Peyer's patch (tissue), 4 donors: Measurements from ENCODE around the genes DYRK2, RAP1B and CNOT2.

GRCh38 chr12:67434361-67435480, 165.6 kb downstream of the CAND1 start:
- PRO-cap: no peak
- RAMPAGE, long total RNA, 4 experiments: no peak in any of the 4 experiments

DNA sequence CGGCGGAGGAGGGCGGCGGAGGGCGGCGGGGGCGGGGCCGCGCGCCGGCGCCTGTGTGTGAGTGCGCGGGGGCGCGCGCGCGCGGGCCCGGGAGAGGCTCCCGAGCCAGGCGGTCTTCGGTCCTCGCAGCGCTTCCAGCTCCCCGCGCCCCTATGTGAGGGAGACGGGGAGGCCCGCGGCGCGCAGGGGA, at the start of gene DYRK2:
DYRK2 (plus strand) TSS at position 78 of the 190 bp plus-strand sequence.
- PRO-cap: bidirectional peak, plus-strand start at position 82 of the sequence, minus-strand start outside the sequence
- RAMPAGE, long total RNA, 4 experiments: start-site peak on the plus strand in 4 of 4 experiments, centred at positions 81 to 128 of the sequence, 42 to 394 reads per replicate

GRCh38 chr12:67674317-67675062, 25.9 kb downstream of the DYRK2 start:
- PRO-cap: no peak
- RAMPAGE, long total RNA, 4 experiments: no peak in any of the 4 experiments

DNA sequence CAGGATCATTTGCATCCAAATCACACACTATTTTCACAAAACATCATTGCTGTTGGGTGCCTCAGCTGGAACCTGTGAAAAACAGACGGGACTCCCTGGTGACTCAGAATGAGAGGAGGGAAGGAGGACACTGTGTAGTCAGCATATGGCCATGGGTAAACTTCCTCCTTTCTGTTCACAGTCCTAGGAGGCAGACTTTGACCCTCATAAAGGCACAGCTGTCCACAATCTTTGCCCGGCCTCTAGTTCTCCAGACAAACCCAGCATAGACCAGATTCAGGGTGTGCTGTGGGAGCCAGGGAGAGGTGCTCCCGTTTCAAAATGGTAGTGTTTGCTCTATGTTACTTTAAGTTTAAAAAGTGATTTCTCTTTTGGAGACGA, 62.1 kb downstream of the DYRK2 start:
- PRO-cap: bidirectional peak, plus-strand start at position 279 of the sequence, minus-strand start at position 110 of the sequence
- RAMPAGE, long total RNA, 4 experiments: no peak in any of the 4 experiments

DNA sequence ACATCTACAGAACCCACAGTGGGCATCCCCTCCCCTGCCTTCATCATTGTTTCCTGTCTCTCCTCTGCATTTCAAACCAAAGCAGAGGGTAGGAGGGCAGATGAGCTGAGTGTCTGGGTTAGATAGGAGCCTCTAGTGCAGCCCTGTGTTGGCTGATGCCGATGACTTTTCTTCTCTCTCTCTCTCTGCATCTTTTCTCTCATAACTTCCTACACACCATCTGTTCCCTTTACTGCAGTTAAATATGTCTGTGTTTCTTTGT, 8.6 kb upstream of the IL26 start:
- PRO-cap: no peak
- RAMPAGE, long total RNA, 4 experiments: no peak in any of the 4 experiments

DNA sequence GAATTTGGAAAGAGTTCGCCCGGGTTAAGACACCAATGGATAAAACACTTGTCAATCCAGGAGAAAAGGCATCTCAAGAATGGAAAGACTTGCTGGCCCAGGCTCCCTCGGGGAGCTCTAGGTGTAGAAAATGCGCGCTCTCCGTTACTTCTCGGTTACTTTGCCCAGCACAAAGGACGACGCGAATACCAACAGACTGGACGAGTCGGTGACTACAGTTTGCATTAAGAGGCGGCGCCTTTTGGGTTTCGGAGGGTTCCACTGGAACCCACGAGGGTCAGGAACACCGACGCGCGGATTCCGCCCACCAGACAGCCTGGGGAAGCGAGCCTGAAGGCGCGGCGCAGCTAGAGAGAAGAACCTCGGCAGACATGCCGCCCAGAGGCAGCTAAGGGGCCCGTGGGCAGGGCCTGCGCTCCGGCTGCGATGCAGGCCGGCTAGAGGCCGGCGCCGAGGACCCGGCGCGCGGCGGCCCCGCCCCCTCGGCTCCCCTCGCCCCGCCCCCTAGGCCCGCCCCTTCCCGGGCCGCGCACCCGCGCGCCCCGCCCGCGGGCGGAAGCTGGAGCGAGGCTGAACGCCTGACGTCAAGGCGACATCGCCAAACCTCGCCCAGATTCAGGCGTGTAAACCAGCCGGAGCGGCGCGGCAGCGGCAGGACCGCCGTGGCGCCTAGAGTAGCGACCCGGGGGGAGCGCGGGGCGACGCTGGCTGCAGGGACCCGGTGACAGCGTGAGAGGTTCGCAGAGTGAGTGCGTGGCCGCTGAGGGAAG, at the start of gene RAP1B:
RAP1B (plus strand) TSS at position 592 of the 770 bp plus-strand sequence.
- PRO-cap: bidirectional peak, plus-strand start at position 161 of the sequence, minus-strand start at position 187 of the sequence; bidirectional peak, plus-strand start at position 592 of the sequence, minus-strand start at position 428 of the sequence
- RAMPAGE, long total RNA, 4 experiments: start-site peak on the plus strand in 4 of 4 experiments, centred at positions 619 to 632 of the sequence, 20 to 342 reads per replicate

- PRO-cap: no peak
- RAMPAGE, long total RNA, 4 experiments: no peak in any of the 4 experiments
These were observed 37.9 kb downstream of the RAP1B start for GRCh38 chr12:68648533-68649093.

GRCh38 chr12:68821545-68822188, 13.7 kb downstream of the MDM2 start:
- PRO-cap: no peak
- RAMPAGE, long total RNA, 4 experiments: no peak in any of the 4 experiments

GRCh38 chr12:69101328-69101690, 138.1 kb upstream of the CPSF6 start:
- PRO-cap: no peak
- RAMPAGE, long total RNA, 4 experiments: no peak in any of the 4 experiments

- PRO-cap: no peak
- RAMPAGE, long total RNA, 4 experiments: no peak in any of the 4 experiments
These were observed 54.4 kb upstream of the FRS2 start for GRCh38 chr12:69415720-69416286.

DNA sequence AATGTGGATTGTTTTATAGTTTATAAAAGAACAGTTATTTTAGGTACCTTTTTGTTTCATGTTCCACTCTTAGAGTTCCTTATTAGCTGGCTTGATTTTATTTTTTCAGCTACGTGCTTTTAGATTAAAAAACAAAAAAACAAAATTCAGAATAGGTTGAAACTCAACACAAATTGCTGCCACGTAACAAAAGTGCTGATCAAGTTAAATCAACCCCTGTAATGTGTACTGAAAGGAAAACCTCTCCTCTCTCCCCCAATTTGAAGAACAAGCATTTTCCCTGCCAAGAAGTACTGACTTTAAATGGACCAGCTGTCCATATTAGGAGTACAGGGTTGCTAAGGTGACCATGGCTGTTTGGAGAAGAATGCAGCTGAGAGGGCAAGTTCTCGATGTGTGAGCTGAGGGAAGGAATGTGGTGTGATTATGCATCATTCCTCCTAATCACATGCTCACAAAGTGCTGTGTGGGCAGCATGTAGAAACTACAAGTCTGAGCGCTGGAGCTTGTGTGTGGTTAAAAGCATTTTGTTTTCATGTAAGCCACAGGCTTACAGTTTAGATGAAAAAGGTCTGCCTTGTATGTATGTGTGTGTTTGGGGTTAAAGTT, 50.9 kb upstream of the CCT2 start:
- PRO-cap: no peak
- RAMPAGE, long total RNA, 4 experiments: no peak in any of the 4 experiments

- PRO-cap: no peak
- RAMPAGE, long total RNA, 4 experiments: no peak in any of the 4 experiments
These were observed 141.4 kb downstream of the MYRFL start for GRCh38 chr12:69966379-69966820.

- PRO-cap: no peak
- RAMPAGE, long total RNA, 4 experiments: no peak in any of the 4 experiments
These were observed 187.9 kb downstream of the MYRFL start for GRCh38 chr12:70012922-70013276.

GRCh38 chr12:70049630-70050376, 193.4 kb upstream of the CNOT2 start:
- PRO-cap: no peak
- RAMPAGE, long total RNA, 4 experiments: no peak in any of the 4 experiments

DNA sequence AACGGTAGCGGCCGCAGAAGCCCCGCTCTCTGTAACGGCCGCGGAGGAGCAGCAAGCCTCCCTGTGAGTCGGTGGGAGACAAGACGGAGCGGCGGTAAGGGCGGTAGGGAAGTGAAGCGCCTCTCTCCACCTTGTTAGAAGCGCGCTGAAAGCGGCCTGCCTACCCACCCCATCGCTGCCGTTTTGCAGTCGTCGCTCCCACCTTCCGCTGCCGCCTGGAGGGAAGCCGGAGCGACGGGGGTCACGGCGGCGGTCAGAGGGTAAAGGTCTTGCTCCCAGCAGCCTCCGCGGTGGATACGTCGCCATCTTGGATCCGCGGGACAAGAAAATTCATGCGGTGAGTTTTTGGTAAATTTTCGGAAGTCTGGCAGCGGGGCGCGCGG, at the start of gene CNOT2:
CNOT2 (plus strand) TSS at position 290 of the 383 bp plus-strand sequence.
- PRO-cap: bidirectional peak, plus-strand start at position 305 of the sequence, minus-strand start at position 217 of the sequence
- RAMPAGE, long total RNA, 4 experiments: start-site peak on the plus strand in 3 of 4 experiments, centred at positions 286 to 302 of the sequence, 65 to 633 reads per replicate; start-site peak on the minus strand in 3 of 4 experiments, centred at positions 211 to 225 of the sequence, 20 to 36 reads per replicate

GRCh38 chr12:70549286-70549605, 88.0 kb downstream of the PTPRB start:
- PRO-cap: no peak
- RAMPAGE, long total RNA, 4 experiments: no peak in any of the 4 experiments

- PRO-cap: no peak
- RAMPAGE, long total RNA, 4 experiments: no peak in any of the 4 experiments
These were observed 2.0 kb upstream of the TSPAN8 start for GRCh38 chr12:71159745-71160341.

- PRO-cap: no peak
- RAMPAGE, long total RNA, 4 experiments: no peak in any of the 4 experiments
These were observed 36.9 kb downstream of the ZFC3H1 start for GRCh38 chr12:71626743-71627175.

GRCh38 chr12:71651981-71653239, 11.2 kb downstream of the ZFC3H1 start:
- PRO-cap: no peak
- RAMPAGE, long total RNA, 4 experiments: no peak in any of the 4 experiments

DNA sequence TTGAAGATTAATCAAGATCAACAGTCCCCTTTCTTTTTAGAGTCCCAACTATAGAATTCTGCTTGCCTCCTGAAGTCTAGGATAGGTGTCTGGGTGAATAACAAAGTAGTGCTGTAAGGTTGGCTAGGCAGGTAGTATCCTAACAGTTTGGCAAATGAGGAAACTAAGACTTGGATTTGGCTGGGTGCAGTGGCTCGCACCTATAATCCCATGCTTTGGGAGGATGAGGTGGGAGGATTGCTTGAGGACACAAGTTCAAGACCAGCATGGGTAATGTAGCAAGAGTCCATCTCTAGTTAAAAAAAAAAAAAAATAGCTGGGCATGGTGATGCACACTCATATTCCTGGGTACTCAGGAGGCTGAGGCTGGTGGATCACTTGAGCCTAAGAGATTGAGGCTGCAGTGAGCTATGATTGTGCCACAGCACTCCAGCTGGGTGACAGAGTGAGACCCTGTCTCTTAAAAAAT, 6.1 kb downstream of the RAB21 start:
- PRO-cap: no peak
- RAMPAGE, long total RNA, 4 experiments: no peak in any of the 4 experiments